ENCODE data around the genes CD99 and PRKX.

- PRO-cap, 4 experiments, result no peak in any of the 4 experiments
- RAMPAGE, long total RNA, 2 experiments, result no peak in any of the 2 experiments
- RRBS, result no CpG with 5 or more reads among the region's 39 CpGs
Measured at GRCh38 chrX:314950-315824, 3.4 kb downstream of the GTPBP6 start.

- PRO-cap, 4 experiments, result no peak in any of the 4 experiments
- RAMPAGE, long total RNA, 2 experiments, result no peak in any of the 2 experiments
- RRBS, result no CpG with 5 or more reads among the region's 17 CpGs
Measured at GRCh38 chrX:349284-349870, 30.8 kb upstream of the GTPBP6 start.

DNA sequence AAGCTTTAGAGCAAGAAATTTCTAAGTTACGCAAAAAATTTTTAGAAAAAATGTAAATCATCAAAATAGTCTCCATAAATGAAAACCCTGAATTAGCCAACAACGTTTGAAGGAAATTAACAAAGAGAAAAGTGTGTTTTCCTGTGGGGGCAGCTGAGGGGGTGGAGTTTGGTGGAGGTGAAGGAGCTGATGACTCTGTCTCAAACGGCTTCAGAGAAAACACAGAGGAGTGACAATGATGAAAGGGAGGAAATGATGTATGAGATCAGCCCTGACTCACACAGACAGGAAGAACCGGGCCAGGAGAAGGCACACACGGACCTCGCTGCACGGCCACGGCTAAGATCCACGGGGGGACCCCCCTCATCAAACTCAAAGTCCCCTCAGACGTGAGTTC, 29.1 kb downstream of the PPP2R3B start:
- PRO-cap, 4 experiments, result peak in 1 of 4 experiments; most common plus-strand start position 283 of the sequence (in 1)
- RAMPAGE, long total RNA, 2 experiments, result no peak in any of the 2 experiments
- RRBS, result no CpG with 5 or more reads among the region's 10 CpGs

DNA sequence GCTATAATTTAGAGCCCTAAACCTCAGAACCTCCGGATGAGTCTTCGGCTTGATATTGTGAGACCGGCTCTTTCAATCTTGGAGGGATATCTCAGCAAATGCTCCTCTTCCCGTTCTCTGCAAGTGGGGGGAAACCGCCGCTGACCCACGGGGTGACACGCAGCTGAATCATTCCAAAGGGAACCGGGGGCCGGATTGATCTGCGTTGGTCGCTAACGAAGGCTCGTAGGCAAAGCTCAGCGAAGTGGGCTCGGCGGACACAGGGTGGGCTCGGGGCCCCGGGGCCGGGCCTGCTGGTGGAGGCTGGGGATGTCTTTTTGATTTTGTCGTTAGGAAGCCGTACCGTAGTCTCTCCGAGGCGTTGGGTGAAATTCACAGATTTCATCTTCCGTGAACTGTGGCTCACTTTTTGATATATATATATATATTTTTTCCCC, 110.6 kb upstream of the PPP2R3B start:
- PRO-cap, 4 experiments, result no peak in any of the 4 experiments
- RAMPAGE, long total RNA, 2 experiments, result no peak in any of the 2 experiments
- RRBS, result 52% methylated on average over 9 of the region's 26 CpGs

DNA sequence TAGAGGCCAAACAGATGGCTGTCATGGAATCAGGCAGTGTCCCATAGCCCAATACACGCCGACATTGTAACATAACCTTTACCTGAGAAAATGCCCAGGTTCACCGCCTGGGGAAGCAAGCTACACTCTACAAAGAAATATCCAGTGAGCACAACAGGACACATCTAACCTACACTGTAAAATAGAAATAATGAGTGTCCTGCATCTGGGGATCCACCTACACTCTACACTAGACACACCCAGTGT, 242.2 kb downstream of the CRLF2 start:
- PRO-cap, 4 experiments, result no peak in any of the 4 experiments
- RAMPAGE, long total RNA, 2 experiments, result no peak in any of the 2 experiments
- RRBS, result no CpG with 5 or more reads among the region's 3 CpGs

GRCh38 chrX:1249126-1250040, 19.2 kb upstream of the CSF2RA start:
- PRO-cap, 4 experiments, result peak in 1 of 4 experiments; most common minus-strand start chrX:1249425 (in 1)
- RAMPAGE, long total RNA, 2 experiments, result no peak in any of the 2 experiments
- RRBS, result 2% methylated on average over 7 of the region's 25 CpGs

DNA sequence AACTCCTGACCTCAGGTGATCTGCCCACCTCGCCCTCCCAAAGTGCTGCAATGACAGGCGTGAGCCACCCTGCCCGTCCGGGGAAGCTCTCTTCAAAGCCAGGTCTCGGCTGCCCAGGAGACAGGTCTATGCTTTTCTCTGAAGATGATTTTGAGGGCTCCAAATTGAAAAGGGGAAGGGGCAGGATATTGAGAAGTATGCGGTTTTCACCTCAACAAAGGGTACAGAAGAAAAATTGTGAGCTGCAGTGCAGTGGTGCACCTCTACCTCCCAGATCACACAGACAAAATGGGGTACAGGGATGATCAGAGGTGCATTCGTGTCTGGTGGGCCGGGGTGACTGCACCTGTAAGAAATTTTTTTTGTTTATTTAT, 33.5 kb downstream of the CSF2RA start:
- PRO-cap, 4 experiments, result no peak in any of the 4 experiments
- RAMPAGE, long total RNA, 2 experiments, result no peak in any of the 2 experiments
- RRBS, result no CpG with 5 or more reads among the region's 8 CpGs

DNA sequence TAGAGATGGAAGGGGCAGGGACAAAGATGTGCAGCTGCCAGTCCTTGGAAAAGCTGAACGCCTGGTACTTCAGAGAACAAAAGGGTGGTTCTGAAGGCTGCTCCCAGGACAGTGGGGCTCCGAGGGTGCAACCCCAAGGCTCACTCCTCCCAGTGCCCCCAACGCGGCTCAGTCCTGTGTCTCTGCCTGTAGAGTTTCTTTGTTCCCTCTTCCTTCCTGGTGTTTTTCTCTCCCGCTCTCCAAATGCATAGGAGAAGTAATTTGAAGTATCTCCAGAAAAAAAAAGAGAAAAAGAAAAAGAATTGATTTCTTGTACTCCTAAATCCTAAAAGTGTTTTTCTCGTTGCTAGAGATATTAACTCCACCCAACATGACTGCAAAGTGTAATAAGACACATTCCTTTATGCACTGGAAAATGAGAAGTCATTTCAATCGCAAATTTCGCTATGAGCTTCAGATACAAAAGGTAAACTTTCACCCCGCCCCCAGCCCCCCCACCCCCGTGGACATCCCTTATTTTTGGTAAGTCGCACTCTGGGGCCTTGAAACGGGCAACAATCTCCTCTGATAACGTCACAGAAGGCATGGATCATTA, 19.4 kb downstream of the IL3RA start:
- PRO-cap, 4 experiments, result no peak in any of the 4 experiments
- RAMPAGE, long total RNA, 2 experiments, result start-site peak on the minus strand in 1 of 2 experiments, centred at position 306 of the sequence, 9 reads per replicate
- RRBS, result no CpG with 5 or more reads among the region's 13 CpGs

- PRO-cap, 4 experiments, result no peak in any of the 4 experiments
- RAMPAGE, long total RNA, 2 experiments, result no peak in any of the 2 experiments
- RRBS, result 55% methylated on average over 9 of the region's 22 CpGs
Measured at GRCh38 chrX:1390558-1391235, 1.2 kb downstream of the SLC25A6 start.

DNA sequence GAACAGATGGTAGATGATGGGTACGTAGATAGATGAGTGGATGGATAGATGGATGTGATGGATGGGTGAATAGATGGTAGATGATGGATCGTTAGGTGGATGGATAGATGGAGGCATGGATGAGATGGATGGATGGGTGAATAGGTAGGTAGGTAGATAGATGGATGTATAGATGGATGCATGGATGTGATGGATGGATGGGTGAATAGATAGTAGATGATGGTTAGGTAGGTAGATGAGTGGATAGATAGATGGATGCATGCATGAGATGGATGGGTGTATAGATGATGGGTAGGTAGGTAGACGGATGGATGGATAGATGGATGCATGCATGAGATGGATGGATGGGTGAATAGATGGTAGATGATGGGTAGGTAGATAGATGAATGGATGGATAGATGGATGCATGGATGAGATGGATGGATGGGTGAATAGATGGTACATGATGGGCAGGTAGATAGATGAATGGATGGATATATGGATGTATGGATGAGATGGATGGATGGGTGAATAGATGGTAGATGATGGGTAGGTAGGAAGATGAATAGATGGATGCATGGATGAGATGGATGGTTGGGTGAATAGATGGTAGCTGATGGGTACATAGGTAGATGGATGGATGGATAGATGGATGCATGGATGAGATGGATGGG, 13.5 kb upstream of the SLC25A6 start:
- PRO-cap, 4 experiments, result no peak in any of the 4 experiments
- RAMPAGE, long total RNA, 2 experiments, result no peak in any of the 2 experiments
- RRBS, result no CpG with 5 or more reads among the region's 3 CpGs

GRCh38 chrX:1424510-1425058, 28.1 kb downstream of the ASMTL start:
- PRO-cap, 4 experiments, result no peak in any of the 4 experiments
- RAMPAGE, long total RNA, 2 experiments, result no peak in any of the 2 experiments
- RRBS, result no CpG with 5 or more reads among the region's 3 CpGs

DNA sequence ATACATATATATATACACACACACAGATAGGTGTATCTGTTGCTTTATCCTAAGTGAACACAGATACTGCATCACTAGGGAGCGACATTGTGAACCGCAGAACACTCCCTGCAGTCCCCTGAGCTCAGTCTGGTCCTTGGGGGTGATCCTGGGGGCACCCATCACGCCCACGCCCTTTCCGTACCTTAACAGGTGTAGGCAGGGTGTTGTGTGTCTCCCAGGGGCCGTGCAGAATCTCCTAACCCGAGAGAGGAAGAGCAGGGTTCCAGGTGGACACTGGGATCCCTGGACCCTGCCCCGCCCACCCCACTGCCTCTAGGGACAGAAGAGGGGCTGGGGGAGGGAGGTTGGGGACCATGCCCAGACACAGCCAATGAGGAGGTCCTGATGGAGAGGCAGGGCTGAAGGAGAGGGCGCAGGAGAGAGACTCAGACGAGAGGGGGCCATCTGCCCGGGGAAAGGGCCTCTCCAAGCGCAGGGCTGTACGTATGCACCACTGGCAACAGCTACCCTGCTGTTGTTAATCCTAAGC, 2.6 kb downstream of the P2RY8 start:
- PRO-cap, 4 experiments, result no peak in any of the 4 experiments
- RAMPAGE, long total RNA, 2 experiments, result no peak in any of the 2 experiments
- RRBS, result no CpG with 5 or more reads among the region's 13 CpGs

GRCh38 chrX:1601320-1602640, 10.4 kb downstream of the AKAP17A start:
- PRO-cap, 4 experiments, result no peak in any of the 4 experiments
- RAMPAGE, long total RNA, 2 experiments, result no peak in any of the 2 experiments
- RRBS, result 95% methylated on average over 26 of the region's 73 CpGs

DNA sequence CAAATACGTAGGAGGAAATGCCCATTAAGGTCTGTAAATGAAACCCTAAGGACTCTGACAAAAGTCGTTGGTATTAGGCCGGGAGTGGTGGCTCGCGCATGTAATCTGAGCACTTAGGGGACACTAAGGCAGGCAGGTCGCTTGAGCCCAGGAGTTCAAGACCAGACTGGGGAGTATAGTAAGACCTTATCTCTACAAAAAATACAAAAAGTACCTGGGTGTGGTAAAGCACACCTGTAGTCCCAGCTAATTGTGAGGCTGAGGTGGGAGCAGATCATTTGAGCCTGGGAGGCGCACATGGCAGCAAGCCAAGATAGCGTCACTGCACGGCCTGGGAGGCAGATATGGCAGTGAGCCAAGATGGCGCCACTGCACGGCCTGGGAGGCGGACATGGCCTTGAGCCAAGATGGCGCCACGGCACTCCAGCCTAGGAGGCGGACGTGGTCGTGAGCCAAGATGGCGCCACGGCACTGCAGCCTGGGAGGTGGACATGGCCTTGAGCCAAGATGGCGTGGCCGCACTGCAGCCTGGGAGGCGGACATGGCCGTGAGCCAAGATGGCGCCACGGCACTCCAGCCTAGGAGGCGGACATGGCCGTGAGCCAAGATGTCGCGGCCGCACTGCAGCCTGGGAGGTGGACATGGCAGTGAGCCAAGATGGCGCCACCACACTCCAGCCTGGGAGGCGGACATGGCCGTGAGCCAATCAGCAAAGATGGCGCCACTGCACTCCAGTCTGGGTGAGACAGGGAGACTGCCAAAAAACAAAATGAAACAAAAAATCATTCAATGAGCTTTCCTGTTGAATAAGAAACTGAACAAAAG, 247.7 kb downstream of the DHRSX start:
- PRO-cap, 4 experiments, result no peak in any of the 4 experiments
- RAMPAGE, long total RNA, 2 experiments, result no peak in any of the 2 experiments
- RRBS, result no CpG with 5 or more reads among the region's 34 CpGs

- PRO-cap, 4 experiments, result no peak in any of the 4 experiments
- RAMPAGE, long total RNA, 2 experiments, result no peak in any of the 2 experiments
- RRBS, result 50% methylated on average over 12 of the region's 30 CpGs
Measured at GRCh38 chrX:2486539-2487203, 14.1 kb downstream of the DHRSX start.

GRCh38 chrX:2650608-2651047, 40.5 kb upstream of the CD99 start:
- PRO-cap, 4 experiments, result no peak in any of the 4 experiments
- RAMPAGE, long total RNA, 2 experiments, result no peak in any of the 2 experiments
- RRBS, result no CpG with 5 or more reads among the region's 1 CpG

GRCh38 chrX:2690826-2691620, at the start of gene CD99:
TSS of gene CD99 (plus strand) at chrX:2691295.
- PRO-cap, 4 experiments, result peak in 4 of 4 experiments; most common plus-strand start chrX:2691326 (in 4); most common minus-strand start chrX:2691032 (in 4)
- RAMPAGE, long total RNA, 2 experiments, result start-site peak on the plus strand in 1 of 2 experiments, at chrX:2691194-2691352 at its widest, 2,273 reads per replicate
- RRBS, result 2% methylated on average over 26 of the region's 81 CpGs

GRCh38 chrX:3712915-3714016, at the start of gene PRKX:
TSS of gene PRKX (minus strand) at chrX:3713649.
- PRO-cap, 4 experiments, result peak in 4 of 4 experiments; most common plus-strand start chrX:3713736 (in 3); most common minus-strand start chrX:3713505 (in 3)
- RAMPAGE, long total RNA, 2 experiments, result no peak in any of the 2 experiments
- RRBS, result 2% methylated on average over 58 of the region's 135 CpGs

DNA sequence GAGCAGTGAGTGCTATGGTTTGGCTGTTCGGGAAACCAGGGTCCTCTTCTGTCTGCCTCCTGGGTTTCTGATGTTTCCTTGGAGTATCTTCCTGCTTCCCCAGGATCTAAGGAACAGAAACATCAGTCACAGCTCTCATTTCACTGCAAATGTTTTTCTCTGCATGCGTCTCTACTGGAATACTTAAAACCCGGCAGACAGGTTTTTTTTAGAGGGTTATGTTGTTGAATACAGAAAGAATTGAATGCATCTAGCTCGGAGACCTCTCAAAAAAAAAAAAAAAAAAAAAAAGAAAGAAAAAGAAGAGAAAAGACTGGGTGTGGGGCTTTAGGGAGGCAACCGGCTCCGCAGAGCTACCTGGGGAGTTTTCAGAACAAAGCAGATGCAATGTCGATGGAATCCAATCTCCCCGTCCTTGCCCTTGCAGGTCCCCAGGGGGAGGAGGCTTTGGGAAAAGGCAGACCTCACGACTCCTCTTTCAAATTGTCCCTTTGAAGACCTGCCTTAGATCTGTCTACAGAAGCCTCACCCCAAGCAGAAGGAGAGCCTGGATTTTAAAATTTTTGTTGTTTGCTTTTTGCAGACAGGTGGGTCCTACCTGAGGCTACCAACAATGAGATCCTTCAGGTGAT, 75.0 kb upstream of the PRKX start:
- PRO-cap, 4 experiments, result no peak in any of the 4 experiments
- RAMPAGE, long total RNA, 2 experiments, result no peak in any of the 2 experiments
- RRBS, result no CpG with 5 or more reads among the region's 9 CpGs

- PRO-cap, 4 experiments, result no peak in any of the 4 experiments
- RAMPAGE, long total RNA, 2 experiments, result start-site peak on the minus strand in 1 of 2 experiments, at chrX:3822871-3823483 at its widest, 6 reads per replicate
- RRBS, result no CpG with 5 or more reads among the region's 6 CpGs
Measured at GRCh38 chrX:3822862-3823427, 109.5 kb upstream of the PRKX start.

Measured in uterus (tissue), 7 donors.